SUDHL5 (cell line): ENCODE measurements around a stretch of chr14.

- PRO-cap, result no peak
These were observed 411.3 kb downstream of the RAD51B start for GRCh38 chr14:68230901-68231323.

DNA sequence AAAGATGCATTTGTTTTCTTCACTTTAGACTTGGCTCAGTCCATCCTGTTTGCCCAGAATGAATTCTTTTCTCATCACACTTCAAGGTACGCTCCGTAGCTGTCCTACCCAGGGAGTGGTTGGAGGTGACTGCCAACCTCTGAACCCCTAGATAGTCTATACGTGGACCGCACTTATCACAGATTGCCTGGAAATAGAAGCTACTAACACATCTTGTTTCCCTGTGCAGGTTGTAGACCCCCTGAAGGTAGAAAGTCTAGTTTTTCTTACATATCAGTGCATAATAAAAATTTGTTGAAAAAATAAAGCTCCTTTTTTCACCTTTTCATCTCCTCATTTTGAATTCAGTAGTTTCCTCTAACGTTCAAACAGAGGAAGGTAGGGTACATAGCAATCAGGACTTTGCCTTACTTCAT is 422.6 kb downstream of the RAD51B start:
- PRO-cap, result no peak

DNA sequence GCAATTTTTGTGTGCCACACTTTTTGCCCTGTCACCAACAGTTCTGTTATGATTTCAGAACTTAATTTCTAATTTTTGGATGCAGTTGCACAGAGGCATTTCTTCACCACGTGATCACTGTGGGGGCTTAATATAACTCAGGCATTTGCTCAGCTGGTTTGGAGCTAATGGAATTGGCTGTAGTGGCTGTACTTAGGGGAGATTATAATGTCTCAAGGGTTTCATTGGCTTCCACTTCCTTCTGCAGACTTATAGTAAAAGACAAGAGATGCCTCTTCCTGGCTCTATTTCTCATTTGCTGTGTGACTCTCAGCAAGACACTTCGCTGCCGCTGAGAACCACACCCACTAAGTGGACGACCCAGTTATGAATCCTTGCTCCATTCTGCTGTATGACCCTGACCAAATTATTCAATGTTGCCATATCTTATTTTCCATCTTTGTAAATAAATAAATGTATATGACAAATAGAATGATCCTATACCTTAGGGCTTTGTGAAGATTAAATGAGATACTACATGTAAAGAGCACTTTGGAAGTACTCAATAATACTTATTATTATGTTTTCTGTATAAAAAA is 452.5 kb downstream of the RAD51B start:
- PRO-cap, result no peak

- PRO-cap, result no peak
These were observed 342.9 kb downstream of the ZFP36L1 start for GRCh38 chr14:68450007-68450361.

DNA sequence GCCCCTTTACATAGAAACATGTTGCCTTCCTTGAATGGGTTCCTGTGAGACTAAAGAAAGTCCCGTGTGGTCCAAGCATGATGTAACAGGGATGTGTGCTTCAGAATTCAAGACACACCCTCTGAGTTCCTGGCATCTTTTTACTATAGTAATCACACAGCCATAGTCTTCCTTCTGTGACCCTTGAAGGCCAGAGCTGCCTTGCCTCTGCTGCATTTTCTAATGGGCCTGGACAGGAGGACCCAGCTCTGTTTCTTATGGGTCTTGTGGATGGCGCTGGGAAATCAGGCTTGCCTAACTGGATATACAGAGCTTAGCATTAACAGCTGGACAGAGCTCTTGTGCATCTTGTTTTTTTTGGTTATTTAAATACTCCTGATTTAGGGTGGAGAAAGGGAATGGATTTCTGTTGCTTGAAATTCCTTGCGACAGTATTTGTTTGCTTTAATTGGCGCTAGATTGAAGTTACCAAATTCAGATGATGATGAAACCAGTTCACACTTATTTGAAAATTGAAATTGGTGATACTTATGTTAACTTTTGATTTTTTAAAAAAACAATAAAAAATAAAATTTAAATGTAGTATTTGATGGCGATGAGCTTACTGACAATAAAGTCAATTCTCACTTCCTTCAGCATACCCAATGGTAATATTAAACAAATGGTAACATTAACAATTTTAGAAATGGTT is 340.9 kb downstream of the ZFP36L1 start:
- PRO-cap, result no peak

DNA sequence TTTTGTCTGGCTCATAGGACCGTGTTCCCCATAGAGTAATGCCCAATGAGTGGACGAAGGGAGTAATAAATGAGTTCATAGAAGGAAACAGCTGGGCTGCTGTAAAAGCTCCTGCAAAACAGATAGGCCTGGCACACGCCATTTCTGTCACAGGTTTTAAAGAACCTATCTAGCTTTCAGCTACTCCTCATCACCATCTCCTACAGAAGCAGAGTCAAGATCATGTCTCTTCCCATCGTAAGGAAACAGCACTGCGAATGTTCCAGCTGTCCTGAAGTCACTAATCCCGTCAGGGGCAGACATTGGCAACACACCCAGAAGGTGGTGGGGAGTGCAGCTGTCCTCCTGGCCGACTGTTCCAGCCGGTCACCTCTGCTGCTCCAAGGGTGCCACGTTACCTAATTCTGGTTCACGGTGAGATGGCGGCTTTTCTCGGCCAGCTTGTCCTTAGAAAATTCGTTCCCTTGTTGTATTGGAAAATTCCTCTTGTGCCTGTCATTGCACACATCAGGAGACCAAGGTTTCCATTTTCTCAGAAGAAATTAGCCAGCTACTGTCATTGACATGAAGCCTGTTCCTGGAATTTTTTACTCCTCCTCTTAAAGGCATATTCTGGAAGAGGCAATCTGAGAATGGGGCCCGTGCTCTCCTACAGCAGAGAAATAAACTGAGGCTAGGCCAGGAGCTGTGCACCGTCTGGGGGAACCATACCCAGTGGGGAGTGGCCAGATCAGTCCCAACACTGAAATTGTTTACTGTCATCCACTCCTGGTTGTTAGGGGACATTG is 196.1 kb downstream of the ZFP36L1 start:
- PRO-cap, result no peak

DNA sequence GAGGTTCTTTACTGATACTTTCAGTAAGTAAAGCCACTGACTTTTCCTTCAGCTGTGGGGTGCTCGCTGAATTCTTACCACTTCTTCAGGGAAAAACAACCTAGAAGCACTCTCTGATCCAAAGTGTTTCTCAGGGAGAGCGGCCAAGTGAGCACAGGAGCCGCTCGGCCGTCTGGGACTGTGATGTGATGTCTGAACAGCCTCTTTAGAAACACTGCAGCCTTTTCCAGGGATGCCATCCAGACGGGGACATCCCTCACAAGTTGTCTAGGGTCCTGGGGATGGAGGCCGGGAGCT is 160.7 kb downstream of the ZFP36L1 start:
- PRO-cap, result no peak

DNA sequence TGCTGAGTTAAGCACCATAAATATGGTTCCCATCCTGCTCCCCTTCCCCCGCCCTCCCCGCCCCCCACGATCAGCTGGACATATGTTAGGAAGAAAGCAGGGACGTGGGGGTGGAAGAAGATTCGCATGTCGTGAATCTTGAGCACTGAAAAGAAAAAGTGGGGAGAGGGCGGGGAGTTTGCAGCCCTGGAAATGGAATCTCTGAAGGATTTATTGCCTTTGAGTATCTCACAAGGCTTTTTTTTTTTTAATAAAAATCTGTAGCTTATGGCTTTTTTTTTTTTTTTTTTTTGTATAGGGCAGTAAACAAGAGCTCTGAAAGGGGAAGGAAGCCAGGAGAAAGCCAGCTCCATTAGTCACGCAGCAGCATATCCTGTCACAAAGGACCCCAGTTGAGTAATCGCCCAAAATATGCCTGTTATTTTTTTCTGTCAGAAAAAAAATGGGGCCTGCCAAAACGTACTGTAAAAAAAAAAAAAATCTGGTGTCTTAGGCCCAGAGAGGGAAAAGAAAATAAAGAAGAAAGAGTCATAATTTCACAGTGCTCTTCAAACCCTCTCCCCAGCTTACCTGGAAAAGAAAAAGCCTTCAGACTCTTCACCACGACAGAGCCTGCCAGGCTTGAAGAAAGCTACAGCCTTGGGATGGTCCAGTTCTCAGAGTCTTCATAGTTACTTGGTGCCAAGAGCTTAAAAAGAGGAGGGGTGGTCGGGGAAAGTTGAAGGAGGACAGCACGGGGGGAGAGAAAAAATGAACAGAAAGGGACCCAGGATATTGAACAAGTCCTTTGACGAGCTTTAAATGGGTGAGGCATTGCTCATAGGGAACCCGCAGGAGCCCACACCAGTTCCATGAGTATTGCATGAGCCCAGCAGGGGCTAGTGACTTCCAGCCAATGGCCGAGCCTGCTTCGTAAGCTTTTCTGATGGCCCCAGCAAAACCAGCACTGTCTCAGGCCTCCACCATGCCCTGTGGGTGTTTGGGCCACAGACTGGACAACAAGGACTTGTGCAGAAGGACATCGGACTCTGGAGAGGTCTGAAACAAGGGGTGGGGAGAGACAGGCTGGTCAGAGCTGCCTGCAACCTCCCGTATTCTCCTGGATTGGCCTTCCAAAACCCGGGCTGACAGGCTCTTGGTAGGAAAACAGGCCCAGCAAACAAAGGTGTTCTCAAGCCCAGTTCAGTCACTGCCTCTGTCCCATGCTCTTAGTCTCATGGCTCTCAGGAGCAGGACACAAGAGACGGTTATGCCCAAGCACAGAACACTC is 109.8 kb downstream of the ZFP36L1 start:
- PRO-cap, result bidirectional peak, plus-strand start at position 881 of the sequence, minus-strand start at position 853 of the sequence

- PRO-cap, result bidirectional peak, plus-strand start at chr14:68685905, minus-strand start at chr14:68685428
These were observed 107.5 kb downstream of the ZFP36L1 start for GRCh38 chr14:68685109-68686041.

DNA sequence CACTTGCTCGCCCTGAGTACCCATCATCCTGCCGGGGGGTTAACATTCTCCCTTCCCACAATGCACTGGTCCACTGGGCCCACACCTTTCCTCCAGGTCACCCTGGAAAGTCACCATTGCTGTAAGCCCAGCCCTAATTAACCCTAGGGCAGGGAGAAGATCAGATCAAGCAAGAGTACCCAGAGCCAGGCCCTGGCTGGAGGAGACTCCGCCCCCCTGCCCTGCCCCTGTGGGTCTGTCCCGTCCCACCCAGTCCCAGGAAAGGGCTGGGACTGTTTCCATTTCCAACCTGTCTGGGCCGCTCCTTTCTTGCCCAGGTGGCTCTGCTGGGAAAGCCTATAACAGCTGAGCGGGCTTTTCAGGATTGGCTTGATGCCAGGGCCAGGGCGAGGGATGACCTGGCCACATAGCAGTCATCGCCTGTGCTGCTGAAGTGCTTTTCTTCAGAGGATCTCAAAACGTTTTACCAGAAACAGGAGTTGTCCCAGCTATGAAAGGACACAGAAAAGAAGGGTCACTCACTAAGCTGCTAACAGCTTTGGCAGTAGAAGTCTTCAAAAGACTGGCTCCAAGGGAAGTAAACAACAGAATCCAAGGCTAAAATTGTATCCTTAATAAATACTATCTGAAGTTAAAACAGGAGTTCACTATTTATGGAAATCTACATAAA is 86.9 kb downstream of the ZFP36L1 start:
- PRO-cap, result no peak

GRCh38 chr14:68741796-68742308 is 51.0 kb downstream of the ZFP36L1 start:
- PRO-cap, result unidirectional peak, plus-strand start at chr14:68742140

DNA sequence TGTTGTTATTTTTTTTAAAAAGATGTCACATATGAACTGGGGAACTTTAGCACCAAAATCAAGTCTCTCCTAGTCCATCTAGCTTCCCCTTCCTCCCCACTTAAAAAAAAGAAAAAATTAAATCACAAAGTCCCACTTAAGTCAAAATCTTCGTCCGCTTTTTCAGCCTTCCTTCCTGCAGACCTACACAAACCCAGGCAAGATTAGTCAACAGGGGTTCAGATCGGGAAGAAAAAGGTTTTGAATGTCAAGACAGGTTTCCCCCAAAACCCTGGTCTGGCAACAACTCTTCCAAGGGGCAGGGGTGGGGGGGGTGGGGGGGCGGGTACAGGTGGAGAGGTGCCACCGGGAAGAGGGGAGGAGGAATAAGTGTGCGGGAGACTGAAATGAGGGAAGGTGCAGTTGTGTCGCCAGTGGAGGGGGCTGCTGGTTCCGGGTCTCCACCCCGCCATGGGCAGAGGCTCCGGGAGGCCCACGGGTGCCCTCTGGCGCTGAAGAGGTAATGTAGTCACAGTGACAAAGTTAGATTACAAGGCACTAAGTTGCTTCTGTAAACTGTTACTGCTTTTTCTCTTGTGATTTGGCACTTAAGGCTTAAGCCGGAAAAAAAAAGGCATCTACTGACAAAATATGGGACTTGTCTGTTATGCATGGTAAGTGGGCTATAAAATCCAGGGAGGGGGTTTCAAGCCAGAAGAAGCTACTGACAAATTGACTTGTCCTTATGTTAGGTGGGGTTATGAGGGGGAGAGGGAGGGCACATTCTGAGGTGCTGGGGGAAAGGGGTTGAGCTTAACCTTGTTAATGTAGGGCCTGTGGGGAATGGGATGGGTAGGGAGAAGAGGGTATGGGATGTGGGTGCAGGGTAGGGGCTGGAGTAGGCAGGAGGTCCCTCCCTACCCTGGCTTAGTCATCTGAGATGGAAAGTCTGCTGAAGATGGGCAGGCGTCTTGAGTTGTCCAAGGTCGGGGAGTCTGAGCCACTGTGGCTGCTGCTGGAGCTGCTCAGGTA is 3.9 kb downstream of the ZFP36L1 start:
- PRO-cap, result bidirectional peak, plus-strand start at position 953 of the sequence, minus-strand start at position 884 of the sequence

DNA sequence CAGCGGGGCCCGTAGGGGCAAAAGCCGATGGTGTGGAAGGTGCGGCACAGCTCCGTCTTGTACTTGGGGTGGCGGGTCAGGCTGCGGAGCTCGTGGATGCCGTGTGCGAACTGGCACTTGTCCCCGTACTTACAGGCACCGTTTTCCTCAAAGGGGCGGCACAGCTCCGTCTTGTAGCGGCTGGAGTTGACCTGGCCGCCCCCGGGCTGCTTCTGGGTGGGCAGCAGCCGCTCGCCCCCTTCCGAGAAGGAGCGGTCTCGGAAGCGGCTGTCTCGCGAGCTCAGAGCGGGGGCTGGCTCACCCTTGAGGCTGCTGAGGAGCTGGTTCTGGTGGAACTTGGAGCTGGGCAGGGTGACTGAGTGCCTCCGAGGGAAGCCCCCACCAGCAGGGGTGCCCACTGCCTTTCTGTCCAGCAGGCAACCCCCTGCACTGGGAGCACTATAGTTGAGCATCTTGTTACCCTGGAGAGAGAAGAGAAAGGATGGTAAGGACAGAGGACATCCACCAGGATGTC is 2.8 kb downstream of the ZFP36L1 start:
- PRO-cap, result unidirectional peak, plus-strand start at position 20 of the sequence

GRCh38 chr14:68815396-68815745 is 22.5 kb upstream of the ZFP36L1 start:
- PRO-cap, result no peak

- PRO-cap, result no peak
These were observed 81.7 kb upstream of the ZFP36L1 start for GRCh38 chr14:68874252-68875362.

GRCh38 chr14:68889659-68890031 is 89.5 kb downstream of the ACTN1 start:
- PRO-cap, result no peak

- PRO-cap, result no peak
These were observed 89.1 kb downstream of the ACTN1 start for GRCh38 chr14:68890032-68890441.

GRCh38 chr14:68903477-68904233 is 75.4 kb downstream of the ACTN1 start:
- PRO-cap, result no peak

DNA sequence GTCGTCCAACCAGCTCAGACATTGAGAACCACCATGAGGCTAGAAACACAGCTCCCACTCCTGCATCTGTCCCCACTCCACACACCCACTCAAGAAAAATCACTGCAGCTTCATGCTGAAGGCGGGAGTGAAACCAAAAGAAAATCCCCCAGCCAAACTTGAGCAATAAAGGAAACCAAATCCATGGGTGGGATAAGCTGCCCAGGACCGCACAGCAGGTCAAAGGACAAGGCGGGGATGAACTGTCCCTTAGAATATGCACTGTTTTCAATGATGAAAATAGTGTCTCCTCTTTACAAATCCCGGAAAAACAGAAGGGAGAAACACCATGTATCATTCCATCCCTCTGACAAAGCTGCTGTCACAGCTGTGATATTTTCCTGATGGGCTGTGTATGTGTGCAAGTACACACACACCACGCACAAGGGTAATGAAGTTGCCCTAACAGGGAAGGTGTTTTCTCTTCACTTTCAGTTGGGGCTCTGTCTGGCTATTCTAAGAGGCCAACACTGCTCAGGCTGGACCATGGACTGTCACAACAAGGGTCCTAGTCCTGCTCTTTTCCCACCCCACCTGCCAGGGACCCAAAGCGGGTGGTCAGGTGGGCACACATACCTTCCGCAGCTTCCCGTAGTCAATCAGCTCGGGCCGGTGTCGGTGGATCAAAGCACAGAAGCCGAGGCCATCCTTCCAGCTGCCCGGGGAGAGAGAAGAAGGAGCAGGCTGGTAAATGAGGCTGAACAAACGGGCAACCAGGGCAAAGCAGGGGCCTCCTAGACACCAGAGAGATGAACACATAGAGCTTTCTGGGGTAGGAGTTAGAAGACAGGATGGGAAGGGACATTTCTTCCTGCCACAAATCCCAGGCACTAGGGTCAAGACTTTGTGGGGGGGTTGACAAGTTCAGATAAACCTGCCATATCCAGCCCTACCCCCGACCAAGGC is 70.1 kb downstream of the ACTN1 start:
- PRO-cap, result no peak

GRCh38 chr14:68928263-68929176 is 50.6 kb downstream of the ACTN1 start:
- PRO-cap, result no peak